Fibroblast of villous mesenchyme (primary cell): ENCODE measurements around a stretch of chr10.

DNA sequence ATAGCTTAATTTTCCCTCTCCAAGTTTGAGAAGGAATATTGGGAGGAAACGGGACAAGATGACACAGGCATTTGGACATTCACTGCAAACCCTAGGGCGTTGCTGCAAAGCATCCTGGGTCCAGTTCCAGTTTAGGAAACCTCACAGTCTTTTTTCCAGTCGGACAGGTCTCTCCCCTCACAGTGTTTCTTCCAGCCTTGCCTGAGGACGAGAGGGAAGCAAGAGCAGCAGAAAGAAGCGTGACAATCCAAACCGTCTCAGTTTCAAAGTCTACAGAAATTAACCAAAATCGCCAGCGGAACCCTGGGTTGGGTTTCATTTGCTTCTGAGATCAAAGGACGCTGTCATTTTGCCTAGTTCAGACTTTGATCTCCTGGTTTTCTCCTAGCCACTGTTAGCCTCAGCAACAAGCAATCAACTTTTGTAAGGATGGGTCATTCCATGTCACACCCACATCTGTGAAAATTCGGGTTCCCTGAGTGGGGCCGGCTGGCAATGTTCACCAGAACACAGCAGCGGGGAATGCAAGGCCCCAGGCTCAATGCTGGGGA, 17.7 kb downstream of the LYZL2 start:
- CAGE, long polyA plus RNA = no peak

- CAGE, long polyA plus RNA = no peak
Observed at GRCh38 chr10:30644685-30645099, 15.1 kb upstream of the LYZL2 start.

DNA sequence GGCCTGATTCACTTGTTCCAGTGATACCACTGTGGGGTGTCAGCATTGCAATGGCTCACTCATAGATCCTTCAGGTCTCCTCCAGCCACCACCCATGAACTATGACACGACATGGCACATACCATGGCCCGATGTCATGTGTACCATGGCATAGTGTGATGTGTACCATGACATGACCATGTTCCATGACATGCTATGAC, 22.5 kb upstream of the LYZL2 start:
- CAGE, long polyA plus RNA = no peak

GRCh38 chr10:30700255-30700822, 70.8 kb upstream of the LYZL2 start:
- CAGE, long polyA plus RNA = no peak

- CAGE, long polyA plus RNA = no peak
Observed at GRCh38 chr10:30783122-30783643, 153.6 kb upstream of the LYZL2 start.

DNA sequence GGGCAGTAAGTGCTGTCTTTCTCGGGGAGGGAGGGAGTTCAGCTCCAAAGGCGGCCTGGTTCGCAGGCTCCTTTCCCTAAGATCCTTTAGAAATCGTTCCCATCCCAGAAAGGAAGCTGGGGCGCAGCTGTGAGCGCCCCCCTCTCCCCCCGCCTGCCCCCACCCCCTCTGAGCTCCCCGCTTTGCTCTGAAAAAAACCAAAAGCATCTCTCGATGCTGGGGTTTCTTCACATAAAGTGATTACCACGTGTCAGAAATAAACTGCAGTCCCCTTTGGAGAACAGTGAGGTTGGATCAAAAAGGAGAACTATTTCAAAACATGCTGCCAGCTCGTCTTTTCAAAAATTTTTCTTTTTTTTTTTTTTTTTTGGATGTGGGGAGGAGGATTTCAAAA, 154.8 kb upstream of the LYZL2 start:
- CAGE, long polyA plus RNA = no peak

GRCh38 chr10:30811834-30813121, 182.7 kb upstream of the LYZL2 start:
- CAGE, long polyA plus RNA = no peak

DNA sequence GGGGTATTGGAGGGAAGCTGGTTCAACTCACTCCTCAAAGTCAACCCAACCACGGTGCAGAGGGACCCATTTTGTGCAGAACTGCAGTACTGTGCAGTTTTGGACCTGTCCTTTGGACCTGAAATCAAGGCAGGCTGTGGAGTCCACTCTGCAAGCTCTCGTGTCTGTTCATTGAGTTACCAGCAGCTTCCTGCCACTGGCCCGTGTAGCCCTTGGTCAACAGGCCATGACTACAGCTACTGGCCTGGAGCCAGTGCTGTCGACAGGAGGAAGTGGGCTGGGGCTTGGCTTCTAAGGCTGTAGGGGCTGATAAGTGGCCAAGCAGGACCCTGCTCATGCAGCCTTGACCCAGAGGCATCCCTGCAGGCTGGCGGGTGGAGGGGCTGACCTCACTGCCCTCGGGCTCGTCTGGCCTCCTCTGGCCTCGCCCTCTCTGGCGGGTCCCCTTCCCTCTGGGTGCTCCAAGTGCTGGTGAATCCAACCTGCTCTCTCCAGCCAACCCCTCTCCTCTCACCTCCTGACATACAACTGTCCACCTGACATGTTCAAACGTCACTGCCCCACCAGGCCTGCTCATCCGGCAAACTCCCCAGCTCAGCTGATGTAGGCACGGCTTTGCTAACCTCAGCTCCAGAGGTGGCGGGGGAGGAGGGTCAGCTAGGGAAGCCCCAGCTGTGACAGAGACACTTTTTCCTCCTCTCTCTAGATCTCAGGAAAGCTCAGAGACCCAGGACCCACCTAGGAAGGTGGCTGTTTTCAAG, 188.5 kb upstream of the LYZL2 start:
- CAGE, long polyA plus RNA = no peak

DNA sequence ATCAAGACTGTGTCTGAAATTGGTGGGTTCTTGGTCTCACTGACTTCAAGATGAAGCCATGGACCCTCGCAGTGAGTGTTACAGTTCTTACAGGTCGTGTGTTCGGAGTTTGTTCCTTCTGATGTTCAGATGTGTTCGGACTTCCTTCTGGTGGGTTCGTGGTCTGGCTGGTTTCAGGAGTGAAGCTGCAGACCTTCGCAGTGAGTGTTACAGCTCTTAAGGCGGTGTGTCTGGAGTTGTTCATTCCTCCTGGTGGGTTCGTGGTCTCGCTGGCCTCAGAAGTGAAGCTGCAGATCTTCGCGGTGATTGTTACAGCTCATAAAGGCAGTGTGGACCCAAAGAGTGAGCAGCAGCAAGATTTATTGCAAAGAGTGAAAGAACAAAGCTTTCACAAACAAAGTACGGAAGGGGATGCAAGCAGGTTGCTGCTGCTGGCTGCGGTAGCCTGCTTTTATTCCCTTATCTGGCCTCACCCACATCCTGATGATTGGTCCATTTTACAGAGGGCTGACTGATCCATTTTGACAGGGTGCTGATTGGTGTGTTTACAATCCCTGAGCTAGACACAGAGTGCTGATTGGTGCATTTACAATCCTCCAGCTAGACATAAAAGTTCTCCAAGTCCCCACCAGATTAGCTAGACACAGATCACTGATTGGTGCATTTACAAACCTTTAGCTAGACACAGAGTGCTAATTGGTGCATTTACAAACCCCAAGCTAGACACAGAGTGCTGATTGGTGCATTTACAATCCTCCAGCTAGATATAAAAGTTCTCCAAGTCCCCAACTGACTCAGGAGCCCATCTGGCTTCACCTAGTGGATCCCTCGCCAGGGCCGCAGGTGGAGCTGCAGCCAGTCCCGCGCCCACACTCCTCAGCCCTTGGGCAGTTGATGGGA, 102.2 kb downstream of the ZNF438 start:
- CAGE, long polyA plus RNA = no peak

DNA sequence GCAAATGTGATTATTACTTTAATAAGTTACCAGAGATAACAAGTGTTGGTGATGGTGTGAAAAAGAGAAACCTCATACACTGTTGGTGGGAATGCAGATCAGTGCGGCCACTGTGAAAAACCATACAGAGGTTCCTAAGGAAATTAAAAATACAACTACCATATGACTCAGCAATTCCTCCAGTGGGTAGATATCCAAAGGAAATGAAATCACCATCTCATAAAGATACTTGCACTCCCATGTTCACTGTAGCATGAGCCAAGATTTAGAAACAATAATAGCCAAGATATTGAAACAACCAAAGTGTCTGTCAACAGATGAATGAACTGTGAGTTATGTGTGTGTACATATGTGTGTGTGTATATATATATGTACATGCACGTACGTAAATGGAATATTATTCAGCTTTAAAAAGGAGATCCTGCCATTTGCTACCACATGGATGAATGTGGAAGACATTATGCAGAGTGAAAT, 26.7 kb downstream of the ZNF438 start:
- CAGE, long polyA plus RNA = no peak

DNA sequence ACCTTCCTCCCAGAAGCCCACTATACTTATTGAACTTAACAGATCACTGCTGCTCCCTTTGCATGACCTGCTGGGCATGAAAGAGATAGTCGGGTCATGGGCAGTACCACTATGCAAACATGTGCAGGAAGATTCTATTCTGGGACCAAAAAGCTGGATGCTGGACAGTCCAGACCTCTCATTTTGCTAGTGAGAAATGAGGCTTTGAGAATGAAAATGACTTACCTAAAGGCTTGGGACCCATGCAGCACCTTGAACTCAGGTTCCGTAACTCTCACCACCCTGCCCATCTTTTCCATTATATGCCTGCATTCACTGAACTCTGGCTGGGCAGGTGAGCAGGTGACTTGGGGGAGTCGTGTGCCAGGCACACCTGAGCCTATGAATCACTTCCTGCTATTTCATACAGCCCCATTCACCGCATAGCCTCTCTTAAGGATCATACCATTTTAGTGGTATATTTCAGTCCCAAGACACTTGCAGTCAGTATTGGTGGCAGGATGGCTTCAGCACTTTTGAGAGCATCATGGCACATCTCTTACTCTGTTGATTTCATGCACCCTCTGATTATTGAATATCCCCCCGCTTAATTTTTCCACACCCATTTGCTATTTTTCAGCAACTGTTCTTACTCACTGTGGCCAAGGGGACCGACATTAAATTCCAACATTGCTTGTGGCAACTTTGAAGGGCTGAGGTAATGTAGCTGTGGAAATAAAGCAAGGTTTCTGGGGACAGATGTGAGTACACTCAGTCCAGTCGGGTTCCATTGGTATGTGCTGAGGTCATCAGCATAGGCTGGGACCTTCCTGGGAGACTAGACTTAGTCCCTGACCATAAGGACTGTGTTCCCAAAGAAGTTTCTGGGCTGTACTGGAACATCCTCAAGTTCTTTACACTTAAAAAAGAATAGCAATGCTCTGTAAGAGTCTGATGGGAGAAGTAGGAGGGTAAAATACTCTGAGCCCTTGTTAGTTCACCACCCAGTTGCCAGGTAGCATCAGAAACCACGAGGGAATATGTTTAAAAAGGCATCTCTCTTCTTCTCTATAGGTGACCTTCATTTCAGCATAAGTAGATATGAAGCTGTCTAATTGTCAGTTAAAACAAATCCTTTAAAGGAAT, 39.7 kb upstream of the ZNF438 start:
- CAGE, long polyA plus RNA = no peak

GRCh38 chr10:31120212-31120901, 88.7 kb upstream of the ZNF438 start:
- CAGE, long polyA plus RNA = no peak

- CAGE, long polyA plus RNA = no peak
Observed at GRCh38 chr10:31150177-31150701, 118.6 kb upstream of the ZNF438 start.

DNA sequence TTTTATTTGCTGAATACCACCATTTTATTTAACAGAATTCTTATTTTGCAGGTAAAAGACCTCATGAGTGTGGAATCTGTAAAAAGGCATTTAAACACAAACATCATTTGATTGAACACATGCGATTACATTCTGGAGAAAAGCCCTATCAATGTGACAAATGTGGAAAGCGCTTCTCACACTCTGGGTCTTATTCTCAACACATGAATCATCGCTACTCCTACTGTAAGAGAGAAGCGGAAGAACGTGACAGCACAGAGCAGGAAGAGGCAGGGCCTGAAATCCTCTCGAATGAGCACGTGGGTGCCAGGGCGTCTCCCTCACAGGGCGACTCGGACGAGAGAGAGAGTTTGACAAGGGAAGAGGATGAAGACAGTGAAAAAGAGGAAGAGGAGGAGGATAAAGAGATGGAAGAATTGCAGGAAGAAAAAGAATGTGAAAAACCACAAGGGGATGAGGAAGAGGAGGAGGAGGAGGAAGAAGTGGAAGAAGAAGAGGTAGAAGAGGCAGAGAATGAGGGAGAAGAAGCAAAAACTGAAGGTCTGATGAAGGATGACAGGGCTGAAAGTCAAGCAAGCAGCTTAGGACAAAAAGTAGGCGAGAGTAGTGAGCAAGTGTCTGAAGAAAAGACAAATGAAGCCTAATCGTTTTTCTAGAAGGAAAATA, 207.7 kb downstream of the ZEB1 start:
- CAGE, long polyA plus RNA = no peak

GRCh38 chr10:31623458-31623768, 304.4 kb downstream of the ZEB1 start:
- CAGE, long polyA plus RNA = no peak

DNA sequence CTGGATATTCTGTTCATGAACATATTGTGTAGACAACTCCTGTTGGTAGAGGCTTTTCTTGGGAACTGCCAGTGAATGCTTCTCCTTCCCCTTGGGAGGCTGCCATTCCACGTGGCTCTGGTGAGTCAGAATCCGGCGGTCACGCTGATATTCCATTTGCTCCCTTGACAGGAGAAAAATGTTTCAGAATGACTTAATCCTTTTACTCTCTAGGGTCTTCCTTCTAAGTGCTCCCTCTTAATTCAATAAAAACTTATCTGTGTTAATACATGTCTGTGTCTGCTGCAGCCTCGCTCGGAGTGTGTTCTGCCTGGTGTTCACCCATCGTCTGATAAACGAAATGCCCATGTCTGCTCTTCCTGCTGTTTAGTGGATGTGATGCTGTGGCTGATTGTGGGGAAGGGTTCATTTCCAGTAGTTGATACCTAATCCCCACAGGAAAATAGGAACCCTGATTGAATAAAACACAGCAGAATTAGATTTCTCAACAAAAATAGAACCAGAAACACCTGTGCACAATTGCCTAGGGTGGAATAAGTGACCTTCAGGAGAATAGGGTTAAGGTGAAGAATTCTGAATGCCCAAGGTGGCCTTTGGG, 278.5 kb downstream of the ARHGAP12 start:
- CAGE, long polyA plus RNA = no peak

DNA sequence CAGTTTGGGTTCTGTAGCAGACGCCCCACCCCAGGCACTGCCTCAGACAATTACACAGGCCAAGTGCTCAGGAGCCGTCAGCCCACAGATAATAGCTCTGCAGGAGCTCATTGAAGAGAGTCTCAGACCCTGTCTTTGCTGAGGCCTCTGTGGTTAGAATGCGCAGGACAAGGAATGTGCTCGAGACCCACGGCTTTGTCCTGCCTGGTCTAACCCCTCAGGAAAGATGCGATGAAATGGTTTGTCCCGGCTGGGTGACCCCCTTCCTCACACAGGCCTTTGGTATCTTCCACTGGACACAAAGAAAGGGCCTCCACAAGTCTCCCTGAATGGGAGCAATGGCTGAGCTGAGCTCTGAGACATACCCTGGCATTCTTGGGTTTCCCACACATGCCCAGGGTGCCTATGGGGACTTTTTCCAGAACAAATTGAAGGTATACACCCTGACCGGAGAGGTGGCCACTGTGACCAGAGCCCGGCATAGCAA, 251.2 kb downstream of the ARHGAP12 start:
- CAGE, long polyA plus RNA = no peak

- CAGE, long polyA plus RNA = no peak
Observed at GRCh38 chr10:31678013-31678584, 250.5 kb downstream of the ARHGAP12 start.

- CAGE, long polyA plus RNA = no peak
Observed at GRCh38 chr10:31707351-31708509, 220.9 kb downstream of the ARHGAP12 start.

DNA sequence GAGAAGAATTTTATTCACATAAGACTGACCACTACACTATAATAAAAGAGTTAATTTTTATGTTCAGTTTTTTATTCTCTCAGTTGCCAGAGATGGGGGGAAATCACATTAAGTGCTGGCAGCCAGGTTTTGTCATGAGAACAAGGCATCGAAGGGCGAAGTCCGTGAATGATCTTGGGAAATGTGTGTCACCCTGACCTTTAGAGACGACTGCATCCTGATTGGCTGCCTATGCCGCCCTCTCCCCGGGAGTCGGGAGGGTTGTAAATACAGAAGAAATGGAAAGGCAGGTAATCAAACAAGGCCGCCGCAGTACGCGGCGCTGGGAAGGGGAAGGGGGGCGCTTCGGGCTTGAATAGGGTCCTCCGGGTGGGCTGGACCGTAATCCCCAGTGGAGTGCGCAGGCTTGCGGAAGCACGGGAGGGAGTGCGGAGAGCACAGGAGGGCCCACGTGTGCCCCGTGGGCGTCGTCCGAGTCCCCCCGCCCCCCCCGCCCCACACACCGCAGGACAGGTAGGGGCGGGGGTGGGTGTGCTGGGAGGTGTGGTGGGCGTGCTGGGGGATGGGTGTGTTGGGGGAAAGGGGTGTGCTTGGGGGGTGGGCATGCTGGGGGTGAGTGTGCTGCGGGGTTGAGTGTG, 169.5 kb downstream of the ARHGAP12 start:
- CAGE, long polyA plus RNA = no peak